ENCODE results near the genes LENG8, LILRA1, KIR3DL3 and KIR3DL2.

DNA sequence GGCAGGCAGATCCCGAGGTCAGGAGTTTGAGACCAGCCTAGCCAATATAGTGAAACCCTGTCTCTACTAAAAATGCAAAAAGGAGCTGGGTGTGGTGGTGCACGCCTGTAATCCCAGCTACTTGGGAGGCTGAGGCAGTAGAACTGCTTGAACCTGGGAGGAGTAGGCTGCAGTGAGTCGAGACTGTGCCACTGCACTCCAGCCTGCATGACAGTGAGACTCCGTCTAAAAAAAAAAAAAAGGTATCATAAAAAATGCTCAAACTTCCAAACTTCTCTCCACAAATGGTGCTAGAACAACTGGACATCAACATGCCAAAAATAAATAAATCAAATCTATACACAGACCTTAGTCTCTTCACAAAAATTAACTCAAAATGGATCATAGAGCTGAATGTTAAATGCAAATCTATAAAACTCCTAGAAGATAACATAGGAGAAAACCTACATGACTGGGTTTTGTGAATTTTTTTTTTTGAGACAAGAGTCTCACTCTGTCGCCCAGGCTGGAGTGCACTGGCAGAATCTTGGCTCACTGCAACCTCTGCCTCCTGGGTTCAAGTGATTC, 5.8 kb upstream of the LENG8 start:
- RRBS, result no CpG with 5 or more reads among the region's 5 CpGs

GRCh38 chr19:54449149-54449353, at the start of gene LENG8:
TSS of gene LENG8 (plus strand) at chr19:54449199.
- RRBS, result no CpG with 5 or more reads among the region's 21 CpGs

DNA sequence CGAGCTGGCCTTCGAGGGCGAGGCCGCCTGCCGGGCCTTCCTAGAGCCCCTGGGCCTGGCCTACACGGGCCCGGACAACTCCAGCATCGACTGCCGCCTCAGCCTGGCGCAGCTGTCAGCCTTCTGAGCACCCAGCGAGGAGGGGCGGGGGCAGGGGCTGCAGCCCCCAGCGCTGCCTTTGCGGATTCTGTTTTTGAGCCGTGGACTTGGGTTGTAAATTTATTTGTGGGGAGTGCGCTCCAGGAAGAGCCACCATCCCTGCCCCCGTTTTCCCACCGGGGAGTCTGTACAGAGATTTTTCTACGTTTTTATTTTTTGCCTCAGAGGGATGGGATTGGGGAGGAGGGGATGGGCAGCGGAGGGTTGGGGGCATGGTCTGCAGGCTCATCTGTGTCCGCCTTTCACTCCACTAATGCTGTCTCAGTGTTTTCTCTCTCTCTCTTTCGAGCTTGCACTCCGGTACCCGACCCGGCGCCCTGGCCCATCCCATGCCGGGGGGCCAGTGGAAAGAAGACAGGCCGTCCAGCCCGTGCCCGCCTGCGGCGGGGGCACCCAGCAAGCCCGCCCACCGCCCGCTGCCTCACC, 2.7 kb downstream of the LENG9 start:
- RRBS, result 92% methylated on average over 2 of the region's 35 CpGs

DNA sequence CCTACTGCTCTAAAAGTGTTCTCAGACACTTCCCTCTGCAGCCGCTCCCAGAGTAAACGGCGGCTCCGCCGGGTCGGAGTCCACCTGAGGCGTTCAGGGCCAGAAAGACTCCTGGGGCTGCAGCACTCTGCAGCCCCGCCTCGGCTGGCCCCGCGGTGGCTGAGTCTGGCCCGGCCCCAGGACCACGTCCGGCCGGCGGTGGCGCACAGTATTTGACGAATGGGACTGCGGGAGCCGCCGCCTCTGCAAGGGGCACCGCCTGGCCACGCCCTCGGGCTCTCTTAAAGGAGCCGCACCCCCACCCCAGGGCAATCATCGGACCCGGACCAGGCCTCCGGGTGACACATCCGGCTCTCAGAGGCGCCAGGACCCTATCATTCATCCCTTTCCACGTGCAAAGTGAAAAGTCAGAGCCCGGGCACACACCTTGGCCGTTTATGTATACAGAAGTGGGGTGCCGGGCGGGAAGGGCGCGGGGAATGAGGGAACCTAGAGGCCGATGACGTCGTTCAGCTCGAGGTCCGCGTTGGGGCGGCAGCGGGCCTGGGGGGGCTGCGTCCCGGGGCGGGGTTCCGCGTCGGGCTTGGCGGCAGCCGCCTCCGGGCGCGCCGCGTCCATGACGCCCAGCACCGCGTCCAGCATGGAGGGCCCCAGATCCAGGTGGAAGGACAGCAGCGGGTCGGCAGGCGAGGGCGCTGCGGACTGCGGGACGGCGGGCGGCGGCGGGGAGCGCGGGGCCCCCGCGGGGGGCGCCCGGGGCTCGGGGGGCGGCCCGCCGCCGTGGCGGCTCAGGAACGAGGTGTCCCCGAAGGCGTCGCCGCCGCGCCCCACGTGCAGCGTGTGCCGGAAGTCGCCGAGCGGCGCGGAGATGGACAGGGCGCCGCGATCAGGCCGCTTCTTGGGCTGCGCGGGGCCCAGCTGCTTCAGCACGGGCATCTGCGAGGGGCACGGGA, 1.3 kb upstream of the LENG9 start:
- RRBS, result 3% methylated on average over 42 of the region's 108 CpGs

GRCh38 chr19:54498080-54498654, 4.5 kb upstream of the LAIR2 start:
- RRBS, result no CpG with 5 or more reads among the region's 16 CpGs

- RRBS, result no CpG with 5 or more reads among the region's 9 CpGs
These were observed at the start of gene LILRA1 for GRCh38 chr19:54593206-54593806. TSS of gene LILRA1 (plus strand) at chr19:54593632.

DNA sequence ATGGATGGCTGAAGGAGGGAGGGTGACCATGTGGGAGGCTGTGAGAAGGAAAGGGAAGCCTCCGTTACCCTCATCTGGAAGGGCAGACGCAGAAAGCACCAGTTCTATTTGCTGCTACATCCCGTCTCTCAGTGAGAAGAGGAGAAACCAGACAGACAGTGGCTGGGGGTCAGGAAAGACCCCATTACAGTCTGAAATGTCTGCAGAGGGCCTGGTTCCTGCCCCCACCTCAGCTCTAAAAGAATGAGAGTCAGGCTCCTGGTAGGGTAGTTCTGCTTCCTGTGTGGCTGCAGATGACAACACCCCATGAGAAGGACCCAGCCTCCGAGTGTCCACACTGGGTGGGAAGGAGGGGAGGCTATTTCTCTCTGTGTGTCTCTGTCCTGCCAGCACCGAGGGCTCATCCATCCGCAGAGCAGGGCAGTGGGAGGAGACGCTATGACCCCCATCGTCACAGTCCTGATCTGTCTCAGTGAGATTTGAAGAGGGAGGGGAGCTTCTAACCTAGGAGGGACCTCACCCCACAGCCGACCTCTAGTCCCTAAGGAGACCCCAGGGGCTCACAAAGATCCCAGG, 463 bp downstream of the LILRA1 start:
- RRBS, result no CpG with 5 or more reads among the region's 9 CpGs

- RRBS, result no CpG with 5 or more reads among the region's 3 CpGs
These were observed 14.2 kb upstream of the LILRB1 start for GRCh38 chr19:54616025-54616562.

GRCh38 chr19:54724124-54724669, at the start of gene KIR3DL3:
TSS of gene KIR3DL3 (plus strand) at chr19:54724442.
- RRBS, result no CpG with 5 or more reads among the region's 11 CpGs

DNA sequence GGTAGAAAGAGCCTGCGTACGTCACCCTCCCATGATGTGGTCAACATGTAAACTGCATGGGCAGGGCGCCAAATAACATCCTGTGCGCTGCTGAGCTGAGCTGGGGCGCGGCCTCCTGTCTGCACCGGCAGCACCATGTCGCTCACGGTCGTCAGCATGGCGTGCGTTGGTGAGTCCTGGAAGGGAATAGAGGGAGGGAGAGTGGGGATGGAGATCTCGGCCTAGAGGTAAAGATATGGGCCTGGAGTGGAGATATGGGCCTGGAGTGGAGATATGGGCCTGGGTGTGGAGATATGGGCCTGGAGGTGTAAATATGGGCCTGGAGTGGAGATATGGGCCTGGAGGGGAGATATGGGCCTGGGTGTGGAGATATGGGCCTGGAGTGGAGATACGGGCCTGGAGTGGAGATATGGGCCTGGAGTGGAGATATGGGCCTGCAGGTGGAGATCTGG, at the start of gene KIR3DL2:
KIR3DL2 (plus strand) TSS at position 103 of the 452 bp plus-strand sequence.
- RRBS, result no CpG with 5 or more reads among the region's 14 CpGs

- RRBS, result no CpG with 5 or more reads among the region's 8 CpGs
These were observed 32.1 kb downstream of the GP6 start for GRCh38 chr19:55005874-55006479.

- RRBS, result no CpG with 5 or more reads among the region's 10 CpGs
These were observed 4.6 kb upstream of the EPS8L1 start for GRCh38 chr19:55070972-55071526.

- RRBS, result no CpG with 5 or more reads among the region's 14 CpGs
These were observed 742 bp downstream of the EPS8L1 start for GRCh38 chr19:55076134-55077087.

- RRBS, result under 1% methylated on average over 33 of the region's 73 CpGs
These were observed 11.1 kb downstream of the EPS8L1 start for GRCh38 chr19:55086594-55087404.

- RRBS, result no CpG with 5 or more reads among the region's 4 CpGs
These were observed 14.0 kb downstream of the EPS8L1 start for GRCh38 chr19:55089698-55090081.

- RRBS, result no CpG with 5 or more reads among the region's 9 CpGs
These were observed 14.2 kb downstream of the PPP1R12C start for GRCh38 chr19:55103235-55103632.

- RRBS, result 2% methylated on average over 5 of the region's 41 CpGs
These were observed 643 bp downstream of the DNAAF3 start for GRCh38 chr19:55165536-55166404.

- RRBS, result 75% methylated on average over 4 of the region's 24 CpGs
These were observed 13.6 kb upstream of the TMEM86B start for GRCh38 chr19:55242014-55242782.

DNA sequence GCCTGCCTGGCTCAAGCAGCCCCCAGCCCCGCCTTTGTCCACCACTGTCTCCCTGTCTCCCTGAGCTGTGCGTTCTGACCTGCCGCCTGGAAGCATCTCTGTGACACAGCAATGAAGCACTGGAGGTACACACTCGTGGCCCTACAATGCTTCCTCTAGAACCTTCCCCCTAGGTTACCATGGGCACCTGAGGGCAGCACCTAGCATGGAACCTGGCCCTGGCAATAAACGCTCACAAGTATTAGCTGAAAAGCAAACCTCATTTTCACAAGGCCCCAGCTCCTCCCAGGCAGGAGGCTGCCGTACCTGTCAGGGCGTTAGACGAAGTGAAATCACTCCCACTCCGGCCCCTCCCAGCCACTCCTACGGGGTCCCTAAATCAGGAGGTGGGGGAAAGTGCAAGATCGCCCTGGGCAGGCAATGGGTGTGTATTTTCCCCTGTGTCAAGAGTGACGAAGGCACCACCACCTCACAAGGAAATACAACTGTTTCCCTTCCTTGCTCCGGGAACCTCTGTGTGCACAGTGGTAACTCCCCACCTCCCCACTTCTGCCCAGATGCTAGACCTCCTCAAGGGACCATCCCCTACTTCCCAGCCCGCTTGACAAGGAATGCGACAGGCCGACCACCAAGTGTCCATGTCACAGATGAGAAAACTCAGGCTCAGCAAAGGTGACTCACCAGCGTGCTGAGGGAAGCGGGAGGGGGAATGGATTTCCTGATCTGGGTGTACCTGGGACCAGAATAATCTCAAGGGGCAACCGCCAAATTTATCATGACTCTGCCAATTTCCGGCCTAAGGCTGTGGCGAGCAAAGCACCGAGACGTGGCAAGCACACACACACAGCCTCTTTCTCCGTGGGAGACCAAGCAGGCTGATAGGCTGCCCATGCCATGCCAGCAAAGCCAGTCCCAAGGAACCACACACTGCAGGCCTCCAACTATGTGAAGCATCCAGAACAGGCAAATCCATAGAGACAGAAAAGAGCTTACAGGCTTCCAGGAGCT, 7.4 kb downstream of the PPP6R1 start:
- RRBS, result no CpG with 5 or more reads among the region's 24 CpGs

DNA sequence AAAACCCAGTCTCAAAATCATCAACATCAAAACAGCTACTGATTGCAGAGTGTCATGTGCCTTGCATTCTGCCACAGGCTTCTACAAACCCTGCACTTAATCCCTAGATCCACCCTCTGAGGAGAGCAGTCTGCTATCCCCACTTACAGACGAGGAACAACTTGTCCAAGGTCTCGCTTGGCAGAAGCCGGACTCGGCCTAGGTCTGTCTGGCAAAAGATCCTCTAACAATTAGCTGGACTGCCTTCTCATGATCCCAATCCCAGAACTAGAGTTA, 2.1 kb downstream of the PPP6R1 start:
- RRBS, result no CpG with 5 or more reads among the region's 4 CpGs